Measurements from ENCODE around the gene TESMIN.

- PRO-cap = bidirectional peak, plus-strand start at chr11:68314718, minus-strand start at chr11:68314509; bidirectional peak, plus-strand start at chr11:68315016, minus-strand start at chr11:68314972
- RAMPAGE, long total RNA = no peak
These were observed 2.4 kb downstream of the LRP5 start for GRCh38 chr11:68314450-68315502.

DNA sequence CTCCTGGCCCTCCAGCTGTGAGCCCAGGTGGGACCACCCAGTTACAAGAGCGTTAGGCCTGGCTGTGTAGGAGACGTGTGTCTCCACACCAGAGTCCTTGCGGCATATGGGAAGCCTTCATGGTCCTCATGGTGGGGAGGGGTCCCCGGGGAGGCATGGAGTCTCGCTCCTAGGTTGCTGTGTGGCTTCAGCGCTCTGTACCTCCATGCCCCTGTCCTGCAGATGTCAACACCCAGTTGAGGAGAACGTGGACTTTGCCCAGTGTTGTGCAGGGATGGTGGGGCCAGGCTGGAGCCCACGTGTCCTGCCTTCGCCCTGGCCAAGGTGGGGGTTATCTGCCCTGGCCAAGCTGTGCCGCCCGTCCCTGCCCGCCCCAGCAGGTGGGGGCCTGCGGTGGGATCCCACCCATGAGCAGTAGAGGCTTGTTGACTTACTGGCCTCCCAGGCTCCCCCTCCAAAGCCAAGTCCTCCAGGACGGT, 14.4 kb downstream of the LRP5 start:
- PRO-cap = no peak
- RAMPAGE, long total RNA = no peak

DNA sequence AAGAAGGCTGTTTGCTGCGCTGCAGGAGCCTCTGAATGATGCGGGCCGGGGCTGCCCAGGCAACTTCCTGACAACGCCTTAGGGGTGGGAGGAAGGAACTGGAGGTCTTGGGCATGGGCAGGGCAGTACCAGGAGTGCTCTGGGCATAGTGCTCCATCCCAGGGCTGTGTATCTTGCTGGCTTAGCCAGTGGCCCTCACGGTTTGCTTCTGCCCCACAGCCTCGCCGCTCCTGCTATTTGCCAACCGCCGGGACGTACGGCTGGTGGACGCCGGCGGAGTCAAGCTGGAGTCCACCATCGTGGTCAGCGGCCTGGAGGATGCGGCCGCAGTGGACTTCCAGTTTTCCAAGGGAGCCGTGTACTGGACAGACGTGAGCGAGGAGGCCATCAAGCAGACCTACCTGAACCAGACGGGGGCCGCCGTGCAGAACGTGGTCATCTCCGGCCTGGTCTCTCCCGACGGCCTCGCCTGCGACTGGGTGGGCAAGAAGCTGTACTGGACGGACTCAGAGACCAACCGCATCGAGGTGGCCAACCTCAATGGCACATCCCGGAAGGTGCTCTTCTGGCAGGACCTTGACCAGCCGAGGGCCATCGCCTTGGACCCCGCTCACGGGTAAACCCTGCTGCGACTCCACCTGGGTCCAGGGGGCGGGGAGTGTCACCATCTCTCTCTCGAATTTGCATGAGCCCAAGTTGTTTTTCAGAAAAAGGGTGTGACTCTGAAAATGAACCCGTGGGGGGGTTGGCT, 35.4 kb downstream of the LRP5 start:
- PRO-cap = no peak
- RAMPAGE, long total RNA = no peak

- PRO-cap = no peak
- RAMPAGE, long total RNA = no peak
These were observed 70.9 kb upstream of the PPP6R3 start for GRCh38 chr11:68389480-68390195.

DNA sequence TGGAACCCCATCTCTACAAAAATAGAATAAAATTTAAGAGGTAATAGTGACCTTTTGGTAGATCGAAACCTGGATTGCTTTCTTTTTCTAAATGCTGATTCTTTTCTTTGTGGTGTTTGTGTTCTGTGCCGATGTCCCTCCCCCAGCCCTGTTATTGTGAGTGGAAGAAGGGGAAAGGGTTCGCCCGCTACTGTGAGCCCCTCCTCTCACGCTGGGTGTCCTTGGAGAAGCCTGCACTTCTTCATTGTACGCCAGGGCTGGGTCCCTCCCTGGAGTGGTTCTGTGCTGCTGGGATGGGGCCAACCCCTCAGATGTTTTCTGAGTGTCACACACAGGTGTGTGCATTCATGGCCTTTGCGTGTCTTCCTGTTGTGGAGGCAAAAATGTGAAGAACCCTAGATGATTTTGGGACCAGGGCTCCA, 59.7 kb upstream of the PPP6R3 start:
- PRO-cap = no peak
- RAMPAGE, long total RNA = no peak

GRCh38 chr11:68448430-68449522, 11.8 kb upstream of the PPP6R3 start:
- PRO-cap = no peak
- RAMPAGE, long total RNA = no peak

GRCh38 chr11:68581456-68581809, 102.9 kb upstream of the GAL start:
- PRO-cap = no peak
- RAMPAGE, long total RNA = no peak

GRCh38 chr11:68616536-68617287, 67.6 kb upstream of the GAL start:
- PRO-cap = no peak
- RAMPAGE, long total RNA = no peak

DNA sequence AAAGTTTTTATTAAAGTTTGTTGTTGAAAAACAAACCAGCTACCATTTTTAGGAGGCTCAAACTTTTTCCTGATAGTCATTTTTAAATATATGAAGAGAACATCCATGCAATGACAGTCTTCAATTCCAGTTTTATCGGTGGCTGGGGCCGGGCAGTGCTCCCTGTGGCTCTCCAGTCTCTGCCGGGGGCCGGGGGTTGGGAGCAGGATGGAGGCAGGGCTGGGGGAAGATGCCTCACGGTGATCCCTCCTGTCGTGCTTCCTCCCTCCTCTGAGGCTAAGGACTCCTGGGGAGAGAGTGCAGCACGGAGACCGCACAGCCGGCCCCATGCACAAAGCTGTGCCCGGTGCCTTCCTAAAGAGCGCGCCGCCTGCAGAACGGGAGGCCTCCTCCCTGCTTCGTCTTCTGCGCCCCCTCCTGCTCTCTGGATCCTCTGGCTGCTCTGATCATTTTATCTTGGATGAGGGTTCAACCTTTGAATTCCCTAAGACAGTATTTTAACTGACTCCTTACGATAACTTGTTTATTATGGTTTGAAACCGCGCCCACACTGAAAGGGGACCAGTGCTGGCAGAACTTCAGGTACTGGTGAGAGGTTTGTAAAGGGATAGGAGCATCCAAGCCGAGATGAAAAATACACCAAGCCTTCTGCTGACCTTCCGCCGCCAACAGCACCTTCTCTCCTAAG, 20.6 kb downstream of the GAL start:
- PRO-cap = no peak
- RAMPAGE, long total RNA = no peak

DNA sequence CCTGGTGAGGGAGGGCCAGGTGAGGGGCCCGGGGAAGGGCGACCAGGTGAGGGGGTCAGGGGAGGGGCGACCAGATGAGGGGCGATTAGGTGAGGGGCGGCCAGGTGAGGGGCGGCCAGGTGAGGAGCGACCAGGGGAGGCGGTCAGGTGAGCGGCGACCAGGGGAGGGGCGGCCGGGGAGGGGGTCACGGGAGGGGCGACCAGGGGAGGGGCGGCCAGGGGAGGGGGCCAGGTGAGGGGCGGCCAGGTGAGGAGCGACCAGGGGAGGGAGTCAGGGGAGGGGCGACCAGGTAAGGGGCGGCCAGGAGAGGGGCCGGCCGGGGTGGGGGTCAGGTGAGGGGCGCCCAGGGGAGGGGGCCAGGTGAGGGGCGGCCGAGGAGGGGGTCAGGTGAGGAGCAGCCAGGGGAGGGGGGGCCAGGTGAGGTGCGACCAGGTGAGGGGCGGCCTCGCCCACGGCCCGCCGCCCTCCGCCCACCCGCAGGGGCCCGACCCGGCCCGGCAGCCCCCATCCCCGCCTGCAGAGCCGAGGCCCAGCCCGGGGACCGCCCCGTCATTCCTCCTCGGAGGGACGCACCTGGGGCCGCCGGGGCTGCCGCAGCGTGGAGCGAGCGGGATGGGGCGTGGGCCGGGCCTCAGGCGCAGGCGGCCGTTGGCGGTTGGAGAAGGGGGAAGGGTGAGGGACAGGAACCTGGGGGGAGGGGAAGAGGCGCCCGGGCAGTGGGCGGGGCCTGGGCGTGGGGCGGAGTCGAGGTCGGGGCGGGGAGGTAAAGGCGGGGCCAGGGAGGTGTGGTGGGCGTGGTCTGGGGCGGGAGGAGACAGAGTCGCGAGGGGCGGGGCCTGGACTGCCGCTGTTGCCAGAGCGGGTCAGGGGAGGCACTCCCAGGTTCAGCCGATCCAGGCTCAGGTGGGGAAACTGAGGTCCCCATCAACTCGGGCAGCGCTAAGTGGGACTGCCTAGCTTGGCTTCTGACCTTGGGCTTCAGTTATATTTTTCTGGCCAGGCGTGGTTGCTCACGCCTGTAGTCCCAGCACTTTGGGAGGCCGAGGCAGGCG, at the start of gene TESMIN:
TESMIN (minus strand) TSS at position 675 of the 1,053 bp plus-strand sequence.
- PRO-cap = bidirectional peak, plus-strand start at position 73 of the sequence, minus-strand start outside the sequence; bidirectional peak, plus-strand start at position 421 of the sequence, minus-strand start at position 272 of the sequence; bidirectional peak, plus-strand start at position 883 of the sequence, minus-strand start at position 675 of the sequence
- RAMPAGE, long total RNA = no peak

DNA sequence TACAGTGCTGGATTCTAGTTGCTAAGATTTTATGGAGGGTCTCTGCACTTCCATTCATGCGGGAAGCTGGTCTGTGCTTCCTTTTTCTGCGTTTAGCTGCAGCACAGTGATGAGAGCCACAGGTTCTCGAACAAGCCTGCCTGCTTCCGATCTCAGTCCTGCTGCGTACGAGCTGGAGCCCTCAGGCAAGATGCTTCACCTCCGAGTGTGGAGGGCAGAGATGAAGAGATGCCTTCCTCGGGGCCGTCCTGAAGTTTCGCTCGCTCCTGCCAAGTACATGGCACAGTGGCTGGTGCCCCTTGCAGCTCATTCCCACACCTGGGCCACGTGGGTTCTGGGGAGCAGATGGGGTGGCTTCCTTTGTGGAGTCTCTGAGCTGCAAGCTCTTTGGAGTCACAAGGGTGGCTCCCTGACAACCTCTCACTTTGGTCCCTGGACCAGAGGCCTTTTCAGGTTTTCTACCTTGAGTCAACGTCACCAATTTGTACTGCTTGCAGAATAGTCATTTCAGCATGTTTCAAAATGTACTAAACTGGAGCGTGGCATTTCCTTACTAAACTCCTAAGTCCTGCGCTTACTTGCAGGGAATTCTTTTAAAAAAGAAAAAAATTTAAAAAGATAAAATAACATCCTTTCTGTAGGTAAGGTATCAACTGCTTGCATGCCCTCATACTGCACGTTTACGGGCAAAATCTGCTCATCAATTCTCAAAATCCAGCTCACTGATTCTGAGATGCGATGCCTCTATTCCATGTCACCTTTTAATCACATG, 19.6 kb upstream of the TESMIN start:
- PRO-cap = no peak
- RAMPAGE, long total RNA = no peak

DNA sequence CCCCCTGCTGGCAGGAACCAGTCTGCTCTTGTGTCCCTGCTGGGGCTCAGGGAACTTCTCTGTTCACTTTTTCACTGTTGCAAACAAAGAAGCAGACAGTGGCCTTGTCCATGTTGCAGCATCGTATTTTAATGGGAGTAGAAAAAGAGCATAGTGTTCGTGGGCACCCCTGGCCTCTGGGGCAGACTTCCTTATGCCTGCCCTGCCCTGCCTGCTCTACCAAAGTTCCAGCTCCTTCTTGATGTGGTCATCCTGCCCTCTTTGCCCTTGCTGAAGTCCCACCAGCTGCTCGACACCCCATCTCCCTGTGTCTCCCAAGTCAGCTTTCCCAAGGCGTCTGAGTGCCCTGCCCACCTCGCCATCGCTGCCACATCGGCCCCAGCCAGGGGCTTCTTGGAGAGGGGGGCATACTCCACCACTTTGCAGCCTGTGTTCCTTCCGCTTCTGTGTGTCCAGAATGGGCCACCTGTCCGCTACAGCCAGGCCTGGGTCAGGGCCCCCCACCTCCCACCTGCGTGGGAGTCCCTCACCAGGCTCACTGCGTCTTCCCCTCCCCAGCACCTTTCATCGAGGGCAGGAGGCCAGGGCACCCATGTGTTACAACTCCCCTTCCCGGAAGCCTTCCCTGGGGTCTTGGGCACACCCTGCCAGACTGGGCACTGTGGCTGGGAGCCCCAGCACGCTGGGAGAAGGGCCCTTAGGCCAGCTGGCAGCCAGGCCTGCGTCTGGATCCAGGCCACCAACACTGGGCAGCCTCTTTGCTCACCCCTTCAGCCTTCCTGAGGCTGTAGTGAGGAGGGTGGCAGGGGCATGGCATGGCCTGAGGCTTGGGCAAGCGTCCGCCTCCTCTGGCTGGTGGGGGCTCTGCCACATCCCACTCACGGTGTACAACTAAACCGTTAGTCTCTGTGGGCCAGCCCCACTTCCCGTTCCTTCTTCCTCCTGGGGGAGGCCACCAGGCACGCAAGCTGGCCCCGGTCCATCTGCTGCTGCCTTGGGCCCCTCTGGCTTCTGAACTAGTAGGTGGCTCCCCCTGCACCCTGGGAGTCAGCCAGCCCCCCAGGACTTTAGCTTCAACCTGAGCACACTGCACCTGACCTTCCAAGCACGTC, 13.5 kb downstream of the CPT1A start:
- PRO-cap = no peak
- RAMPAGE, long total RNA = no peak

DNA sequence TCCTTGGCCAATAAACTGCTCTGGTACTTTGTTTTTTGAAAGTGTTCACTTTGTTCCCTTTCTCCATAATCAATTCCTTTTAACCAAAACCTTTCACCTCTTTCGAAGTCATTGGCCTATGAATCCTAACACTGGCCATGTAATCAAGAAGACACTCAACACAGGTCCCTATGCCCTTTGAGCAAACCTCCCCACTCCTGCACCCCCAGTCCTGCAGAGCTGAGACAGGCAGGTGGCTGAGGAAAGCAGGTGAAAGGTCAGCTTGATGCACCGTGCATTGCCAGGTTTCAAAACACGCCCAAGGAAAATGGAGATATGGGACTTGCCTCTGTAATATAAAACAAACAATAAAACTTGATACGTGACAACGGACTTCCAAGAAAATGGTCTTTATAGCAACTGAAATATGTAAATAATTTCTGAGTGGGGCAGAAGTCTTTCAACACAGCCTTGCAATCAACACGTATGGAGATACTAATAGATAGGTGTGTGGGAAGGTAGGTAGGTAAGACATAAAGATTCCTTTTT, 10.6 kb downstream of the CPT1A start:
- PRO-cap = no peak
- RAMPAGE, long total RNA = no peak

- PRO-cap = no peak
- RAMPAGE, long total RNA = no peak
These were observed 4.9 kb downstream of the MRGPRF start for GRCh38 chr11:69008053-69008599.

DNA sequence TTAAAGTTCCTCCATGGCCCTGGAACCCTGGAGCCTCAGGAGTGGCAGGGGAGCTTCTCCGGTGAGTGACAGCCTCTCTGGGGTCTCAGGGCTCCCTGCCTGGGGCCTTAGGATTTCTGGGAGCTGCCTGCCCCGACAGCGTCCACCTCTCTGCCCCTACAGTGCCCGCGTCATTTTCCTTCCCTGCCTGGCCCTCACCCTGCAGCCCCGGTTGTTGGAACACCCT, 304 bp downstream of the MRGPRF start:
- PRO-cap = no peak
- RAMPAGE, long total RNA = no peak

DNA sequence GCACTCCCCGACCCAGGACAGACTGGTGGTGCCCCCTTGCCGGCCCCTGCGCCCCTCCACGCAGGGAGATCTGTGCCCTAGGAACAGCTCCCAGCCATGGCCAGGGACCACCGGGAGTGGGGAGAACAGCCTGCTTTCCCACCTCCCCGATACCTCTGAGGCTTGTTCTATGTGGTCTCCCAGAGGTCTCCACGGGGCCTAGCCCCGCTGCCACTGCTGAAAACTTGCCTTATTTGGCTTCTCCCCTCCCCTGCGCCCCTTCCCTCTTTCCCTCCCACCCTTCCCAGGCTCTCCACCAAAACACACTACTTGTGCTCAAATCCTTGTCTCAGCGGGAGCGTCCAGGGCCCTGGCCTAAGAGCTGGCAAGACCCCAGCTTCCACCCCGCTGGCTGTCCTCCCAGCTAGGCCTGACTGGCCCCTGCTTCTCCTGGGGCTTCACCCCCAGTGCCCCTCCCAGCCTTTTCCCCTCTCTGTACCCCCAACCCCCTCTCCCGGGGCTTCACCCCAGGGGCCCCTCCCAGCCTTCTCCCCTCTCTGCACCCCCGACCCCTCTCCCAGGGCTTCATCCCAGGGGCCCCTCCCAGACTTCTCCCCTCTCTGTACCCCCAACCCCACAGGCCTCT, 13.3 kb upstream of the TPCN2 start:
- PRO-cap = bidirectional peak, plus-strand start at position 308 of the sequence, minus-strand start at position 157 of the sequence
- RAMPAGE, long total RNA = no peak

- PRO-cap = no peak
- RAMPAGE, long total RNA = no peak
These were observed 10.4 kb downstream of the SMIM38 start for GRCh38 chr11:69166140-69166501.

GRCh38 chr11:69337010-69337431, 43.1 kb downstream of the MYEOV start:
- PRO-cap = no peak
- RAMPAGE, long total RNA = no peak

DNA sequence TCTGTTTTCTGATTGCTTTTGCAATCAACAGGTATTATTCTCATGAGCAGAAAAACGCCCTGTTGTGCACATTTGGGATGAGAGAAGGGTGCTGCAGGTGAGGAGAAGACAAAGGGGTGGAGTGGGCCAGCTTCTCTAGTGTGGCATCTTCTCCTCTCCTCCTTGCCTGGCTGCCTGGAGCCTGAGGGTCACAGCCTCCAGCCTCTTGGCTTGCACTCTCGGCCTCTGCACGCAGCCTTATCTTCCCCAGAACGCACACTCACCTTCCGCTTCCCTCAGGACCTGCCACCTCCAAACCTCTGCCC, 161.6 kb upstream of the CCND1 start:
- PRO-cap = no peak
- RAMPAGE, long total RNA = no peak

- PRO-cap = bidirectional peak, plus-strand start at chr11:69636662, minus-strand start at chr11:69636563; bidirectional peak, plus-strand start at chr11:69636909, minus-strand start at chr11:69636906
- RAMPAGE, long total RNA = no peak
These were observed 4.6 kb upstream of the CCND1 start for GRCh38 chr11:69636087-69636993.

Data from GM23338 (cell line).